Fibroblast of the aortic adventitia (primary cell): ENCODE measurements around a stretch of chr22.

DNA sequence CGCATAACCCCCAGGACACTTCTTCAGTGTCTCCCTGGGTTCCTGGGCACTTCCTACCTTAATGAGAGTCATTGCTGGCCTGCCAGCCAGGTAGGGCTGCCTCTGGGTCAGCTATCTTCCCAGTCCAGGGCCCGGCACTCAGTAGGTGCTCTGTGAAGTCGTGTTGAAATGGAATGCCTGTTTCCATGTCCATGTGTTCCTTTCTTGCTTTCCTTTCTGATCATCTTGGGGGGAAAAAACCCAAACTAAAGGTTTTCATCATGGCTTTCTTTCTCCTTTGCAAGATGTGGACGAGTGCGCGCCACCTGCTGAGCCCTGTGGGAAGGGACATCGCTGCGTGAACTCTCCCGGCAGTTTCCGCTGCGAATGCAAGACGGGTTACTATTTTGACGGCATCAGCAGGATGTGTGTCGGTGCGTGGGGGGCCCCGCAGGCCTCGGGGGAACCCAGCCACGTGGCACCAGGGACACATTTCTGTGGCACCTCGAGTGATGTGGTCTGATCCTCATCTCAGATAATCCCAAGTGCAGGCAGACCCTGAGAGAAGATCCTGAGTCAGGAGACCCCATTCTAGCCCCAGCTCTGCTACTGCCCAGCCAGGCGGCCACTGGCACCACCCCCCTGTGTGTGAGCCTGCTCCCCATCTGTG, 39.3 kb downstream of the FBLN1 start:
- CAGE, long polyA plus RNA, result no peak

DNA sequence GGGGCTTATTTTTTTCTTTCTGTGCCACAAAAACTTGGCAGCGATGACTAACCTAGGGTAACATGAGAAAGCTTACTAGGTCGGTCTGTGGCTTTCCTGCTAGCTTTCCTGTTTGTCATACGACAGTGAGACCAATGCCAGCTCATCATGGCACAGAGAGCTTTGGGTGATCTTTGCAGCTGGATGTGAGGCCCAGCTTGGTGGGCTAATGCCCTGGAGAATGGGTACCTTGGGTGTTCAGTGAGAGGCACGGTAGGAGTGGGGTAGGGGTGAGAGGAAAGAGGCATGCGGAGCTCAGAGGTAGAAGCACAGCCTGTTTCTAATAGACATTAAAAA, 62.7 kb upstream of the ATXN10 start:
- CAGE, long polyA plus RNA, result no peak

DNA sequence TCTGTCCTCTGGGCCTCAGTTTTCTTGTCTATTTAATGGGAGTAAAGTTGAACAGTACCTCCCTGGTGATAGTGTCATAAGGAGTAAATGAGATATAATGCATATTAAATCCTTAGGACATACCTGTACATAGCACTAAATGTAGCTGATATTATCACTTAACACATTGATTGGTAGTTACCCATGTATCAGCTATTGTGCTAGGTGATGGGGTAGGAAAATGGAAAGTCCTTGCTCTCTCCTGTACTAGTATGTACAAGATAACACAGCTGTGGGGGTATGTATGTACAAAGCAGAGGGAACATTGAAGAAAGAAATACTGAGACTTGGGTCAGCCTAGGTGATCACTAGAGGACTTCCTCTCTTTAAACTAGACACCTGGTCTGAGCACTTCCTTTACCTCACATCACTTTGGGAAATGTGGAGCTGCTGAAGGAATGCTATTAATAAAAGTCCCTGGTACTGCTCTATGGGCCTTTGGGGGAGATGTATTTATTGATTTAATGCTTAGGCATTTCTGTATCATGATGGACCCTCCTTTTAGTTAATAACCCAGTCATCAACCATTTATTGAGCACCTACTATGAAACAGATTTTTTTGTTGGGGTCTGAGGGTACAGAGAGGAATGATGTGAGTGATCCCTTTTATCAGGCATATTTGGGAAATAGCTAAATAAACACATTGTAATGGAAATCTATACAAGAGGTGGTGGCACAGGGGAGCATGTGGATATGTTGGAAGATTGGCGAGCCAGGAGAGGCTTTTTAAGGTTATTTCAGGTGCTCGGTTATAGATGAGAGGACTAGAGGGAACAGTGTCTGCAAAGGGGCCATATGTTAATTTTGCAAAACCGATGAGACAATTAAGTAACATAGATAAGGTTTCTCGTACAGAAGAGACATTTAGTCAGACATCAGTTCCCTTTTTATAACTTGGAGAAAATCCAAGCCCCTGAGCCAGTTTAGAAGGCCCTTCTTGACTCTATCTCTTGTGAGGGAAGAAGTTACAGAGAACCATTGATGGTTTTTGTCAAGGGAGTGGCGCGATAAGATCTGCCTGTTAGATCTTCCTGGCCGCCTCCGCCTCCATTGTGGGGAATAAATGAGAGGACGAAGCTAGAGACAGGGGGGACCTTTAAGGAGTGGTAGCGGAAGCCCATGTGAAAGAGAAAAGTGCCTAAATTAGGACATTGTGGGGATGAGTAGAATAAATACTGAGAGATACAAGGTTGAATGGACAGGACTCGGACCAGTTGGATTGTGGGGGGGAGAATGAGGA, 1.8 kb downstream of the ATXN10 start:
- CAGE, long polyA plus RNA, result no peak

- CAGE, long polyA plus RNA, result no peak
Measured at GRCh38 chr22:45843595-45844620, 133.1 kb downstream of the WNT7B start.

GRCh38 chr22:45891362-45891747, 85.6 kb downstream of the WNT7B start:
- CAGE, long polyA plus RNA, result no peak

- CAGE, long polyA plus RNA, result no peak
Measured at GRCh38 chr22:45934392-45935370, 42.3 kb downstream of the WNT7B start.

DNA sequence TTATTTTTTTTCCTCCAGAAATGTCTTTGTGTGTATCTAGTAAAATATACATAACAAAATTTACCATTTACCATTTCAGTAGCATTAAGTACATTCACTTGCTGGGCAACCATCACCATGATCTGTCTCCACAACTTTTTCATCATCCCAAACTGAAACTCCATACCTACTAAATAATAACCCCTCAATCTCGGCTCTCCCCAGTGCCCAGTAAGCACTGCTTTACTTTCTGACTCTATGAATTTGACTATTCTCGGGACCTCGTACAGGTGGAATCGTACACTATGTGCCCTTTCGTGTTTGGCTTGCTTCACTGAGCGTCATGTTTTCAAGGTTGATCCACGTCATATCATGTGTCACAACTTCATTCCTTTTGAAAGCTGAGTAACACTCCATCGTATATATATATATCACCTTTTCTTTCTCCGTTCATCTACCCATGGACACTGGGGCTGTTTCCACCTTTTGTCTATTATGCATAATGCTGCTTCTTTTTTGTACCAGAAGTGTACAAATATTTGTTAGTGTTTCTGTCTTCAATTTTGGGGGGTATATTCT, 56.8 kb upstream of the WNT7B start:
- CAGE, long polyA plus RNA, result no peak

DNA sequence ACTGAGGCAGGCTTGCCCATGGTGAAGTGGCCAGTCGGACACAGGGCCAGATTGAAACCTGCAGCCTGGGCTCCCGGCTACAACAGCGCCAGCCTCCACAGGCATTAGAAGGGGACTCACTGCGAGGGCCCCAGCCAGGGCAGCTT, 70.7 kb upstream of the PPARA start:
- CAGE, long polyA plus RNA, result no peak

GRCh38 chr22:46085497-46086359, 64.6 kb upstream of the PPARA start:
- CAGE, long polyA plus RNA, result no peak

DNA sequence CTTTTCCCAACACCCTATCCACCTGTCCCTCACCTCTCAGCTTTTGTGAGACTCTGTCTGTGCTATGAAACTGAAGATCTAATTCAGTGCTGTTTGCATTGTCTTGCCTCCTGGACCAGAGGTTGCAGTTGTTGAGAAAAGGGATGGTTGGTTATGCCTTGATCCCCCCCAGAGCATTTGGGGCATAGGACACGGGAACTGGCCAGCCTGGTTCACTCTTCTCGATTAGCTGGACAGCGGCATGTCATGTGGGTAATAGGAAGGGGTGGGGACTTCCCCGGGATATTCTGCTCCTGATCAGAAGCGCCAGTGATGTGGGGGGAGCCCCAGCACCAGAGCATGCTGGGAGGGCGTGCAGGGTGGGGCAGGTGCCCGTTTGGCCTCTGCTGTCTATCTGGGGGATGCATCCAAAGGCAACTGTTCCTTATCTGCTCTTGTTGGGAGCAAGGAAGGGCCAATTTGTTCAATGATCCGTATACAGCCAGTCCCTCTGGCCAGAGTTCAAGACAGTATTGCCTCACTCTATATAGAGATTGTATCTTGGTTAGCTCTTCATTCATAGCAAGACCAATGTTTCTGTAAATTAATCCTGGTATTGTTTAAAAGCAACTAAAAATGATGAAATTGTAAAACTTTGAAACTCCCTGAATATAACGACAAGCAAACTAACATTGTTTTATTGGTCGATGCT, 43.5 kb downstream of the PPARA start:
- CAGE, long polyA plus RNA, result no peak

- CAGE, long polyA plus RNA, result no peak
Measured at GRCh38 chr22:46203570-46204080, 46.5 kb downstream of the CDPF1 start.

- CAGE, long polyA plus RNA, result no peak
Measured at GRCh38 chr22:46297269-46297739, 634 bp downstream of the GTSE1 start.

- CAGE, long polyA plus RNA, result no peak
Measured at GRCh38 chr22:46356980-46357443, 21.5 kb downstream of the TRMU start.

- CAGE, long polyA plus RNA, result no peak
Measured at GRCh38 chr22:46361218-46361846, 25.8 kb downstream of the TRMU start.

- CAGE, long polyA plus RNA, result no peak
Measured at GRCh38 chr22:46370484-46371373, 35.2 kb downstream of the TRMU start.

GRCh38 chr22:46373139-46373627, 37.7 kb downstream of the TRMU start:
- CAGE, long polyA plus RNA, result no peak

DNA sequence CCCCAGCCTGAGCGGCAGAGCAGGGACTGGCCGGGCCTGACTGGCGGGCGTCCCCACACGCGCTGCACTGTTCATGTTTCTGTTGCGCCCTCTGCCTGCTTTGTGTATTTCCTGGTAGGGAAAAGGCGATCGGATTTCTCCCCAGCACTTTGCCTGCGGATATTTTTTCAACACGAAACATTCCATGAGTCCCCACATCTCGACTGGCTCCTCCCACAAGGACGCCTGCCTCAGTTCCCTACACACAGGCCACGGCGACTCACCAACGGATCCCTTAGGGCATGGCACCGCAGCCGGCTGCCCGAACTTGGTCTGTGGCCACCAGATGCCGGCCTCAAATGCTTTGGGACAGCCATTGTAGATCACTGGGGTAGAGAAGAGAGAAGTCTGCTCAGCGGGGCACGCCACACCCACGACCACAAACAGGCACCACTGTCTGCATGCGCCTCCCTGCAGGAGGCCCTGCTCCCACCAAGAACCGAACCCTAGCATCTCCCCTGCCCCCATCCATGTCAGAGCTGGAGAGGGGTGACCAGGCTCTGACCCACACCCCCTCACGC, 55.5 kb downstream of the TRMU start:
- CAGE, long polyA plus RNA, result no peak

- CAGE, long polyA plus RNA, result no peak
Measured at GRCh38 chr22:46500196-46500758, 37.1 kb downstream of the CELSR1 start.

DNA sequence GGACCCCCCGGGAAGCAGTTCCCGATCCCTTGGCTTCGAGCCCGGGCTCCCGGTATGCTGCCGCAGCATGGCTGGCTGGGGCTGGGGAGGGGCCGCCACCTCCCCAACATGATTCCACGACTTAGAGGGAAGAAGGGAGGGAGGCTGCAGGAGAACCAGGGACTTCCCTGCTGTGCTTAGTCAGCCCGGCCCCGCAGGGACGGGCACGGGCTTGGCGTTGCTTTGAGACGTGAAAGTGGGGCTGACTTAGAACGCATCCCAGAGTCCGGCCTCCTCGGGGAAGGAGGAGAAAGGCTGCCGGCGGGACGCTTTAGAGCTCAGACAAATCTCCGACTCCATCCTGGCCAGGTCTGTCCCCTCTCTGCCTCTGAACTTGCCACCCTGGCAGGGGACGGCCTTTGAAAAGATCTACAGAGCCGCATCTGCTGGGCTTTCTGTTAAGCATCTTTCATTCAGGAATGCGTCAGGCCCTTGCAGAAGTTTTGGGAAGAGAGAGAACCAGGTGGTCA, 35.5 kb upstream of the GRAMD4 start:
- CAGE, long polyA plus RNA, result no peak

GRCh38 chr22:46599199-46599496, 21.0 kb upstream of the GRAMD4 start:
- CAGE, long polyA plus RNA, result no peak